NCI-H460 (cell line): ENCODE measurements around a stretch of chr5.

GRCh38 chr5:60528943-60529456 is 171.0 kb downstream of the DEPDC1B start:
RAMPAGE:
- cytosol, long total RNA: no peak
- long total RNA: no peak
- nucleus, long total RNA: no peak

RAMPAGE:
- cytosol, long total RNA: no peak
- long total RNA: no peak
- nucleus, long total RNA: no peak
Observed at GRCh38 chr5:60842760-60843844, 967 bp downstream of the ELOVL7 start.

RAMPAGE:
- cytosol, long total RNA: no peak
- long total RNA: no peak
- nucleus, long total RNA: no peak
Observed at GRCh38 chr5:61275805-61276300, 56.2 kb upstream of the ZSWIM6 start.

DNA sequence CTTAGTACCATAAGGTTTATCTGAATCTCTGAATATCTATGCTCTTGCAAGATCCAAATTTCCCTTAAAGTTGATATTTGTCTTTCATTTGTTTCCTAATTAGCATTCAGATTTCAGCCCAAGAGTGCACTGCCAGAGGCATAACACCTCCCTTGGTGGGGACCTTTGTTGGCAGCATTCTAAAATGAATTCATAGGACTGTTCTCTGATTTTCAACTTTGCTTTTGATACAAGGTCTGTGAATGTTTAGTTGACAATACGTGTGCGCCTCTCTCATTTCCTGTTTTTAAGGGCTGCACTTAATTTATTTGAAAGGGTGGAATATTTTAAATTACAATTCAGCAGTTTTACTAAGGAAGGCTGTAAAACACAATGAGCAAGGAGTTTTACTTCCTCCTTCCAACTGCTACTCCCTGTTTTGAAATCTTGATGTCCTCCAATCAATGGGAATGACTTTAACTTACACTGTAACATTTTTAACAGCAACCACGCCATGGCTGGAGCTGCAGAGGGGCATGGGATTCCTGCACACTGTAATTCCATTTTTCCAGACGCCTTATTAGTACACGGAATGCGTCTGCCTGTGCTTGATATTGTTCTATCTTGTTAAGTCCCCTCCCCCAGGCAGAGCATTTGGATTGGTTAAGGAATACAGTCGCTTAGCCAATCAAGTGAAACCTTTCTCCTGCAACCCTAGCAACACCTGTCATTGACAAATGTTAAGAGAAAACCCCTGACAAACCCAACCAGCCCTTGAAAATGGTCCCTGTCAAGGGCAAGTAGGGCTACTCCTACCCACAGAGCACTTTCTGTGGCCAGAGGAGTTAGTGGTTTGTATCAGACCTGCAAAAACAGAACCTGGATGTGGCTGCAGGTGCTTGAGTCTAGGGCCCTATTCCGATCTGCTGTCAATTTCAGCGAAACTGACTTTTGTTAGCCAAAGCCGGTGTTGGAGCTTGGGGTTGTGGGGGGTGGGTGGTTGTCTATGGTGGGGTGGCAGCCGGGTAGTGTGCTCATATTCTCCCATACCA is 12.5 kb upstream of the ZSWIM6 start:
RAMPAGE:
- cytosol, long total RNA: no peak
- long total RNA: no peak
- nucleus, long total RNA: no peak

RAMPAGE:
- cytosol, long total RNA: no peak
- long total RNA: no peak
- nucleus, long total RNA: no peak
Observed at GRCh38 chr5:61334125-61334628, 2.1 kb downstream of the ZSWIM6 start.

DNA sequence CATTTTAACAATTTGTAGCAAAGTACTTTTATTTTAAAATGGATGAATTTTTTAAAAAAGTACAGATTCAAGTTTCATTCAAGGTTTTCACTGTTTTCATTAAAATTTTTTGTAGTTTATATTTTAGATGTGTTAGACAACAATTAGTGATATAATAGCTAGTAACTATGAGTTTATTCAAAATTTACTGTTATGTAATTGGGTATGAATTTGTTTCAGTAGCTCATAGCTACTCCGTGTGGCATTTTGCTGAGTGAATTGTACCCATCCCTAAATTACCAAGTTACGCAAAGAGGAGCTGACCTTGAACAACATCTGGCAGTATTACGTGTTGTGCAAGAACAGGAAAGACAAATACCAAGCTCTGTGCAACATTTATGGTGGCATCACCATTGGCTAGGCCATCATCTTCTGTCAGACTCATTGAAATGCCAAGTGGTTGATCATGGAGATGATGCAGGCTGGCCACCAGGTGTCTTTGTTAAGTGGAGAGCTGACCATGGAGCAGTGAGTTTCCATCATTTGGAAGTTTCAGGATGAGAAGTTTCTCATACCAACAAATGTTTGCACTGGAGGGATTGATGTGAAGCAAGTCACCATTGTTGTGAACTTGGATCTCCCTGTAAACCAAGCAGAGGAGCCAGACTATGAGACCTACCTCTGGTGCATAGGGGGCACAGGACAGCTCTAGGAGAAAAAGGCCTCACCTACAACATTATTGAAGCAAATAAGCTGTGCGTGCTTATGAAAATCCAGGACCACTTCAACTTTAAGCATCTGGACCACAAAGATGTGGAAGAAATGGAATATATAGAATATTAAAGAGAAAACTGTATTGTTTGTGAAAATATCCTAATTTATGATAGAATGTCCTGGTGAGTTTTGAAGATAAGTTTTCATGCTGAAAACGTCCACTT is 15.1 kb downstream of the ZSWIM6 start:
RAMPAGE:
- cytosol, long total RNA: no peak
- long total RNA: no peak
- nucleus, long total RNA: no peak

DNA sequence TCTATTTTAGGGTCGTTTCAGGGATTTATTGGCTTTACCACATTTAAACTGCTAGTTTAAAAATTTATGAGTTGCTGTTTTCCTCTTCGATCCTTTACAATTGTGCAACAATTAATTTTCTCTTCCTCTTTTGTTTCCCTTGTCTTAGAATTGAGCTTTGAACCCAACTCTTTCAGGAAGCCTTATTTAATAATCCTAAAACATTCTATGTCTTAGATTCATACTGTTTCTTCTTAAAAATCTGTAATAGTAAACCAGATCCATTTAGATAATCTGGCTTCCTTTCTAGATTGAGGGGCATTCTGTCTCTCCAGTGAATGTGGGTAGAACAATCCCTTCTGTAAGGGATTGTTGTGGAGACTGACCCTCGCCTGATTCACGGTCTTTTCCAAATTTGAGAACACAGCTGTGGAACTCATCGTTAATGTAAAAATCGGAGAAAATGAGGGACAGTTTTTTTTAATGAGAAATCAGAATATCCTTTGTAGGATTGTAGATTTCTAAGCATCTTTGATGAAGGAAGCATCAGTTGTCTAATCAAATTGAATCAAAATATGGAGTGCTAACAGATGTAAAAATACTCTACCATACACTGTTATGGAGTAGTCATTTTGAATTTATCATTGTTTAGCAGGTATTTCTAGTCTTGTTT is 16.6 kb downstream of the ZSWIM6 start:
RAMPAGE:
- cytosol, long total RNA: no peak
- long total RNA: no peak
- nucleus, long total RNA: no peak

RAMPAGE:
- cytosol, long total RNA: no peak
- long total RNA: no peak
- nucleus, long total RNA: no peak
Observed at GRCh38 chr5:61374710-61375672, 42.9 kb downstream of the ZSWIM6 start.

DNA sequence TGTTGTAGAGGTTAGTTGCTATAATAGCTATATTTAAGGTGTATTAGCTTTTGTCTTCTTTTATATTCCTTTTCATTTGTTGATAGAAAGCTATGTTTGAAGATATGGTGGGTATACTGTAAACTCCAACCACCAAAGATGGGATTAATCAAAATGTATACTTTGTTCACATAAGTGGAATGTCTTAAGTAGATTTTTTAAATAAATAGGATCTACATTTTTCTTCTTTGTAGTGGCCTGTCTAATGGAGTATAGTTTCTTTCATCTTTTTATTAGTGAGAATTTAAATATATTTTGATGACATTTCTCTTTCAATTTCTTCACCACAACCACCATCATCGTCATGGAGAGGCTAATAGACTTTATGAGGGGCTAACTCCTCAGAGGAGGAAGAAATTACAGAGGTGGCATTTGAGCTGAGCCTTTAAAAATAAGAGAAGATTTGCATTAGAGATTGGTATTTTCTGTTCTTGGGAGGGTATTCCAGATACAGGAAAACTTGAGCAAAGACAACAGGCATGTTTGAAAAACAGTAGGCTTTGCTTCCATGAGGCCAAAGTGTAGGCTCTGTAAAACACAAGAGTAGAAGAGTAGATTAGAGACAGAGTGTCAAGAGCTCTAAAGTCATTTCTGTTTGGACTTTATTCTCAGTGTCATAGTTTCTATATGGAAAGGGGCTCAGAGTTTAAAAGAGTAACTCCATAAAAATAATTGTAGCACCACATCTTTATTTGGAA is 73.2 kb downstream of the ZSWIM6 start:
RAMPAGE:
- cytosol, long total RNA: no peak
- long total RNA: no peak
- nucleus, long total RNA: no peak

RAMPAGE:
- cytosol, long total RNA: no peak
- long total RNA: no peak
- nucleus, long total RNA: no peak
Observed at GRCh38 chr5:61408487-61409250, 76.6 kb downstream of the ZSWIM6 start.

RAMPAGE:
- cytosol, long total RNA: no peak
- long total RNA: no peak
- nucleus, long total RNA: no peak
Observed at GRCh38 chr5:61412127-61412529, 80.1 kb downstream of the ZSWIM6 start.

GRCh38 chr5:61423939-61424553 is 92.0 kb downstream of the ZSWIM6 start:
RAMPAGE:
- cytosol, long total RNA: no peak
- long total RNA: no peak
- nucleus, long total RNA: no peak

GRCh38 chr5:61446935-61448158 is 115.3 kb downstream of the ZSWIM6 start:
RAMPAGE:
- cytosol, long total RNA: no peak
- long total RNA: no peak
- nucleus, long total RNA: no peak

GRCh38 chr5:61508834-61509479 is 176.9 kb downstream of the ZSWIM6 start:
RAMPAGE:
- cytosol, long total RNA: no peak
- long total RNA: no peak
- nucleus, long total RNA: no peak

DNA sequence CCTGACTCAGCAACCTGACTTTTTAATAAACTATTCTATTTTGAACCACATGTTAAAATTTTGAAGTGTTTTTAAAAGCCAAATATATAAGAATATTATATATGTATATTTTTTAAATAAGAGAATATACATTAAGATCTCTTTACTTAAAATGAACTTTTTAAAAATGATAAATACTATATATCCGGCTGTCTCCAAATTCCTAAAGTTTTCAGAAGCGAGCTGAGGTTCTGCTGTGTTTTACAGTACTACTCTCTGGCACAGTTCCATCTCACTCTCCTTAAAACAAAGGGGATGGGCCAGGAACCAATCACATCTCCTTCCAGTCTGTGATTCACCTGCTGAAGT is 38.0 kb upstream of the KIF2A start:
RAMPAGE:
- cytosol, long total RNA: no peak
- long total RNA: no peak
- nucleus, long total RNA: no peak

DNA sequence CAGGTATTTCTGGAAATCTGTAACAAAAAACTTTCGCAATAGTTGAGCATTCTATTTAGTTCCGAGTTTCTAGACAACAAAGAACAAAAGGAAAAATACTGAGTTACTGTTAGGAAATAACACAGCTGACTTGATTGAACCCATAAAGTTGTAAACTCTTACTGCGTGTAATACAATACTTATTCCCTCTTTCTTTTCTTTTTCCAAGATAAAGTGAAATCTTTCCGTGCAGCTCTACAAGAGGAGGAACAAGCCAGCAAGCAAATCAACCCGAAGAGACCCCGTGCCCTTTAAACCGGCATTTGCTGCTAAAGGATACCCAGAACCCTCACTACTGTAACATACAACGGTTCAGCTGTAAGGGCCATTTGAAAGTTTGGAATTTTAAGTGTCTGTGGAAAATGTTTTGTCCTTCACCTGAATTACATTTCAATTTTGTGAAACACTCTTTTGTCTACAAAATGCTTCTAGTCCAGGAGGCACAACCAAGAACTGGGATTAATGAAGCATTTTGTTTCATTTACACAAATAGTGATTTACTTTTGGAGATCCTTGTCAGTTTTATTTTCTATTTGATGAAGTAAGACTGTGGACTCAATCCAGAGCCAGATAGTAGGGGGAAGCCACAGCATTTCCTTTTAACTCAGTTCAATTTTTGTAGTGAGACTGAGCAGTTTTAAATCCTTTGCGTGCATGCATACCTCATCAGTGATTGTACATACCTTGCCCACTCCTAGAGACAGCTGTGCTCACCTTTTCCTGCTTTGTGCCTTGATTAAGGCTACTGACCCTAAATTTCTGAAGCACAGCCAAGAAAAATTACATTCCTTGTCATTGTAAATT is 18.2 kb downstream of the DIMT1 start:
RAMPAGE:
- cytosol, long total RNA: no peak
- long total RNA: no peak
- nucleus, long total RNA: no peak

DNA sequence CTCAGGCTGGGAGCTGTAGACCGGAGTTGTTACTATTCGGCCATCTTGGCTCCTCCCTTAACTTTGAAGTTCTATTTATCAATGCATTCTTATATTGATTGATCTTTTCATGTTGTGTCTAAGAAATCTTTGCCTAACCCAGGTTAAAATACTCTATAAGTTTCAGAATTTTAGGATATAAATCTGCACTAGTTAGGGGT is 30.7 kb upstream of the RNF180 start:
RAMPAGE:
- cytosol, long total RNA: no peak
- long total RNA: no peak
- nucleus, long total RNA: no peak

DNA sequence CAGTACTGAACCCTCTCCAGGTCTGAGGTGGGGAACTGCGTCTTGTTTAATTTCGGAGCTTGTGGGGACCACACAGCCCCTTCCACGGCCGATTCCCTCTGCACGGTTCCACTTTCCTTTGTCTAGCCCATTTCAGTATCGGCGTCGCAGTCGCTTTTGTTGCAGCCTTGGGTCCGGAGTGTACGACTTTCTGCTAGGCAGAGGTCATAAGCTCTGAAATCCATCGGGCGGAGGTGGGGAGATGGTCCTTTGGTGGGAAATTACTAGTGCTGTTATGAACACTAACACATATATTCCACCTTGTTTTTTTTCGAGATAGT is 624 bp downstream of the RNF180 start:
RAMPAGE:
- cytosol, long total RNA: no peak
- long total RNA: no peak
- nucleus, long total RNA: no peak

DNA sequence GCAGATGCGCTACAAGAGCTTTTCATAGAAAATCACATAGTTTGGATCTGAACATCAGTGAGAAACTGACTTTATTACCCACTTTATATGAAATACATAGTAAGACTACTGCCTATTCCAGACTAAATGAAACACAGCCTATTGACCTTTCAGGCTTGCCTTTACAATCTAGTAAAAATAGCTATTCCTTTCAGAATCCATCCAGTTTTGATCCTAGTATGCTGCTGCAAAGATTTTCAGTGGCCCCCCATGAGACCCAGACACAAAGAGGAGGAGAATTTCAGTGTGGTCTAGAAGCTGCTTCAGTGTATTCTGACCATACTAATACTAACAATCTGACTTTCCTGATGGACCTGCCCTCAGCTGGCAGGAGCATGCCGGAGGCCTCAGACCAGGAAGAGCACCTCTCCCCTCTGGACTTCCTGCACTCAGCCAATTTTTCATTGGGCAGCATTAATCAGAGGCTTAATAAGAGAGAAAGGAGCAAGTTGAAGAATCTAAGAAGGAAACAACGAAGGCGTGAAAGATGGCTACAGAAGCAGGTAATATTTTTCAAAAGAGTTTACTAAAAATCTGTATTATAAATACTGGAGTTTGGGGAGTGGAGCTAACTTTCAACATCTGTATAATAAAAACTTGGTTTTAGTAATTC is 48.5 kb downstream of the RNF180 start:
RAMPAGE:
- cytosol, long total RNA: no peak
- long total RNA: no peak
- nucleus, long total RNA: no peak

GRCh38 chr5:65036346-65036545 is 267.5 kb downstream of the CWC27 start:
RAMPAGE:
- cytosol, long total RNA: no peak
- long total RNA: no peak
- nucleus, long total RNA: no peak